Placental pericyte (primary cell): ENCODE results near the gene CHD2.

DNA sequence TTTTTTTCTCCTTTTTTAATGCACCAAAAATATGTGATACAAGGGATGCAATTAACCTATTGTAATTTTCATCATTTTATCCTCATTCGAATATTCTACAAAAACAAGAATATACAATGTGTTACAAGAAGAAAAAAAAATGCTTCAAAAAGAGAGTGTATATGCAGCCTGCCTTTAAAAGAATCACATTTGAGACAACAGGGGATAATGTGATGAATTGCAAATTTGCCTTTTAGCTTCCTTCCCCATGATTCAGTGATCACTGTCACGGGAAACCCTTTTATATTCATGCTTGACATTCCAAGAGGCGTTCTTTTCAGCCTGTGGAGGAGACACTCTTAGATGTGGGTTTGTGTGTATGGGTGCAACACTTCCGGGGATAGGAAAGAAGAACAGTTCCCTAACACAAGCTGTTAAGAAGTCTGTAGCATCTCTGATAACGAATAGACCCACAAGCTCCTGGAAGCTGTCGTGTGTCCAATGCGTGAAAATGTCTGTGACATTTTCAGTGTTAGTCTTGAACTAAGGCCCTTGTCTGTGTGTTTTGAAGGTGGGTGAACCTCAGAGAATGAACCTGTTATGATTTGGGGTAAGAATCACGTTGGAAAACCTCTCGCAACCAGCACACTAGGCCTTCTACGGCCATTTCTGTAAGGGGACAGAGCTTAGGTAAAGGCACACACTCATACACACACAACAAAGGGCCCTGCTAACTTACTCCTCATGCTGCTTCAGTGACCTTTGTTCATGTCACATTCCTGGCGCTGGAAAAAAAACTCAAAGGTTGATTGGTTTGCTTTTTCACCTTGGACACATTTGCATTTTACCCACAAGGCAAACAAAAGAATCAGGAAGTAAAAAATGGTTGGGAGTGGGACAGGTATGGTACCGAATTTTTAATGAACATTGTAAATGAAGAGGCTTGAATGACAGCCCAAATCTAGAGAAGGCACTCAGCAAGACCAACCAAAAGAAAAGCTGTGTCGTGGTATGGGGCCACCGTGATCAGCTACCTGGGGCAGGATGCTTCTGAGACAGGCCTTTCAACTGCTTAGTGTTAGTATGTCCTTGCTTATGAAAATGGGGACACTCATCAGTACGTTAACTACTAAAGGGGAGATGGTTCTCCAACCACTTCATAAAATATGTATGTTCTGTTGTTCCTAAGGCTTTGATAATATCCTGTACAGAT, 229.1 kb upstream of the ST8SIA2 start:
- CAGE, long polyA plus RNA: no peak

DNA sequence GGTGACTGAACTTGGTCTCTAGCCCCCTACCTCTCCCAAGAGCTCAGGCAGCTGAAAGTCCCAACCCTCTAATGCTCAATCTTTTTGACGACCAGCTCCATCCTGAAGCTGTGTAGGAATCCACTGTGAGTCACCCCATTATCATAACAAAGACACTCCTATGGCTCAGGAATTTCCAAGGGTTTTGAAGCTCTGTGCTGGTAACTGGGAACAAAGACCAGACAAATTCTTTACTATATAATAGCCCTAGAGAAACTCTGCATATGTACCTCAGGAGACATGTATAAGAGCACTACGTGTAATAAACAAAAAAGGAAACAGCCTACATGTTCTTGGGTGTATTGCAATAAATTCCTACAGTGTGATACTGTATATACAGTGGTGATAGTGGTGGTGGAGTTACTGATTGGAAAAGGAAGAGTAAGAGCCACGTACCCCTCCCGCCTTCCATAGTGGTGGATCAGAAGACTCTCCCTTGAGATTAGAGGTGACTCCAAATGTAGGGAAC, 116.6 kb downstream of the ST8SIA2 start:
- CAGE, long polyA plus RNA: no peak

DNA sequence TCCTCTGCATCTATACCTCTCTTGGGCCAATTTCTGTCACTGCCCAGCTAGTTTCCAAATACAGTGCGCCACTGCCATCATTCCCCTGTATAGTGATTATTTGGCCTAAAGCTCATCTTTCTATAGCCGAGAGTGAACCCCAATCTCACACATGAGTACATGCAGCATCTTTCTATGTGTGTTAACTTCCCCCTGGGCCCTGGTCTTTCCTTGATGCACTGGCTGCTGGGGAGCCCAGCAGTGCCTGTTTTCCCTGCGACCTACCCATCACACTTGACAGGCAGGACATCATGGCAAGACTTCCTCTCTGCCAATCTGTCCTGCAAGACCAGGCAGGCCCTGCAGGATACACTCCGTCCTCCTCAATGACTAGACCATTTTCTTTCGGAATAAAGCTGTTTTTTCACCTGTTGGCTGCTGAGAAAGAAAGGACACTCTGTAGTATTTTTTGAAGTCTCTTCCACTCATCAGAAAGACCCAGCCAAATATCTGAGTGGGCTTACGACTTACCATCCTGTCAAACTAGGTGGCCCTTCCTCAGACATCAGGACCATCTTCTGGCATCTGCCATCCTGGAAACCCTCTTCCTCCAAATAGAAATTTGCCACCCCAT, 47.5 kb downstream of the FAM174B start:
- CAGE, long polyA plus RNA: no peak

GRCh38 chr15:92652587-92653085, 2.9 kb downstream of the FAM174B start:
- CAGE, long polyA plus RNA: no peak

- CAGE, long polyA plus RNA: no peak
These were observed 12.1 kb upstream of the FAM174B start for GRCh38 chr15:92667392-92668337.

GRCh38 chr15:92711239-92712057, 55.9 kb upstream of the FAM174B start:
- CAGE, long polyA plus RNA: no peak

DNA sequence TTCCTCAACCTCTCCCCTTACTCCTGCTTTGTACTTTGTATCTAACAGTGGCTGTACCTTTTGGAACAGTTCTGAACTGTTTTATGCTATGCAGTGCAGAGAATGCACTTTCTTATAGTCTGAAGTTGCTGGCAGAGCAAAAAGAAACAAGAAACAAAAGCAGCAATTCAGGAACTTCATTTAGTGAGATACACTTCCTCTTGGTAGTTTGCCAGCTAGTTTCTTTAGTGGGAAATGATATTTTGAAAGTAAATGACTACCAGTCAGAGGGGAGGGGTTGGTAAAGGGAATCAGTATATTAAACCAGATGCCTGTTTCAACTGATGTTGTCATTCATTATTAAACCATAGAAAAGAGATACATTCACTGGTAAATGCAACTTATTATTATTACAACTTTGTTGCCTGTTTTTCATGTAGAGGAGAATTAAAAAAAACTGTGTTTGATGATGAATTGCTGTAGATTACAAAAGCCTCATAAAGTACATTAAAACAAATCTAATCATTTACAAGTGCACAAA, 54.9 kb upstream of the CHD2 start:
- CAGE, long polyA plus RNA: no peak

DNA sequence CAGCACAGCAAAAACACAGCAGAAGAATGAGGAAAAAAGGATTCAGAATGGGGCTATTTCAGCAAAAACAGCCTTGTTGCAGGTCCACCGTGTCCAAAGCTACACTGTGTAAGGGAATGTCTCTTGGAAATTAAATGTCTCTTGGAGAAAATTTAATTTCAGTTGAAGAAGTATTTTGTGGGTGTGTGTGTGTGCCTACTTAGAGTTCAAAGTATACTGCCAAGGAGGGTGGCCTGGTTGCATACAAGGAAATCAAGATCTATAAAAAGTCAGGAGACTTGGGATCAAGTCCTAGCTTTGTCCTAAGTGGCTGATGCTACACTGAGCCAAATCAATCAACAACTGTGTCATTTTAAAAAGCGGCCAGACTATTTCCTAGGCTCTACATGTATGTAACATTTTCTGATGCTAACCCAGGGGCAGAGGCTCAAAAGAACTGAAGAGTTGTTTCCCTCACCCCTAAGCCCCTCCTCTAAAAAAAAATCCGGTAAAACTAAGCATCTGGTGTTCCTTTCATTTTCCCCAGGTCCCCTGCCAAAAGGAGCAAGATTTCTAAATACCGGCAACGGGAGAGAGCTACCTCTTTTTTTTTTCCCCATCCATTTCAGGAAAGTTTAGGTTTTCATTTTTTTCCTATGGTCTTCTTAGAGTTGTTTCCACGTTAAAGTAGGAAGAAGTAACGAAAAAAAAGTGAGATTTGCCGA, 18.9 kb upstream of the CHD2 start:
- CAGE, long polyA plus RNA: no peak

- CAGE, long polyA plus RNA: no peak
These were observed 15.9 kb upstream of the CHD2 start for GRCh38 chr15:92884204-92884719.

DNA sequence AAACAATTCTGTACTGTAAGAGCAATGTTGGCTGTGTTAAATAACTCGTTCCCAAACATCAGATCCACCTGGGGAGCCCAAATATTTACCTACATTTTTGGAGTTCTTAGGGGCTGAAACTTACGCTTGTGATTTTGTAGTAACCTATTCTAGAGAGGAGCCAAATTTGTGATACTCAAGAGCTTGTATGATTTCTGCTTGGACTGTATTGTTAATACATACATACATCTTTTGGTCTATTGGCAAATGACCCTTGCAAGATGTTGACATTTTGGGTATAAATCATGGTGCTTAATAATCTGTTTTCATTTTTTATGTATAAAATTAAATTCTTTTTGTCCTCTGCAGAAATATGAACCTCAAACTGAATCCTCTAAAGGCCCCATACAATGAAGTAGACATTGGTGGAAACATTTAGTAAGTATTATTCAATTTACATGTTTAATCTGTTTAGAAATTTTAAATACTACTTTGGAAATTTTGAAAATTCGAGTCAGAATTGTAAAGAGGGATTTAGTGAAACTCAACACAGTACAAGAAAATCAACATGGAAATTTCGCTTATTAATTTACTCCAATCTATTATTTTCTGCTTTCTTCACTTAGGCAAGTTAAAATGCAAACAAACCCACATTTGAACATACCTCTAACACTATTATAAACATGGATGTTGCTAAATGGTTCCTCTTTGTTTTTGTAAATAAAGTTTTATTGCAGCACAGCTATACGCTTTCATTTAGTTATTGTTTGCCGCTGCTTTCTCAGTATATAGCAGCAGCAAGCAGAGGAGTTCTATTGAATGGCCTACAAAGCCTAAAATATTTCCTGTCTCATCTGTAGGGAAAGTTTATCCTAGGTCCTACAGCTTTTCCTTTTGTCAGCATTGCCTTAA, 8.2 kb upstream of the CHD2 start:
- CAGE, long polyA plus RNA: no peak

DNA sequence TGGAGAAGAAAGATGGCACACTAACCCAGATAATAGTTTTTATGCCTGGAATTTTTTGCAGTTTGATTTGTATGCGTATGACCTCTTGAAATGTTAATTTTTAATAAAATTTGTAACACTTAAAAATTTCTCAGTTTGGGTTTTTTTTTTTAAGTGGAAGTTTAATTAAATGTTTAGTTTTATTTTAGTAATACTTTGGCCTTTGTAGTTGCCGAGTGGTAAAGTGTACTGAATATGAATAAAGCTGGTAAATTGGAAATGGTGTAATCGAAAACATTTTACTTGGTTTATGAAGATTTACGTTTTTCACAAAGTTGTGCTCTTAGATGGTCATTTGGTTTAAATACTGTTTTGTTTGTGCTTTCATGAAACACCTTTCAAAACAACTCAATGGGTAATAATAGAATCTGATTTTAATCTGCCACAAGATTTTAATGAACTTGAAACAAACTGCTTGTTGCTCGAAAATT, 2.1 kb upstream of the CHD2 start:
- CAGE, long polyA plus RNA: no peak

- CAGE, long polyA plus RNA: no peak
These were observed at the start of gene CHD2 for GRCh38 chr15:92899824-92900944. Gene CHD2, plus strand, starts transcription at chr15:92900324.

DNA sequence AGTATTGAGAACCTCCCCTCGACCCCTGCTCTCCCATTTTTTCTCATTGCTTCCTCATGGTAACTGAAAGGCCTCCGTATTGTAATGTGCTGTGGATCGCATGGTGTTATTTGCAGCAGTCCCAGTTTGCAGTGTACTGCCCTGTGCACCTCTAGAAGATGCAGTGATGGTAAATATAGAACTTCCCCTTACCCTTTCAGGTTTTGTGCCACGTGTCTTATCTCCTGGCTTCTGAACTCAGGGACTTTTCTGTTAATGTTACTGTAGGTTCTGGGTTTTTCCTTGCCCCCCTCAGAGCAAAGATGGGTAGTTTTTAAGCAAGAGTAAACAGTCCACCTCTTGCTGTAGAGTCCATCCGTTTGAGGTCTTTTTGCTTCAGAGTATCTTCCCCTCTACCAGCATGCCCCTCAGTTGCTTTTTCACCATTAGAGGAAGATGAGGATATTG, 22.3 kb downstream of the CHD2 start:
- CAGE, long polyA plus RNA: no peak

- CAGE, long polyA plus RNA: no peak
These were observed 41.2 kb downstream of the CHD2 start for GRCh38 chr15:92940955-92942125.

DNA sequence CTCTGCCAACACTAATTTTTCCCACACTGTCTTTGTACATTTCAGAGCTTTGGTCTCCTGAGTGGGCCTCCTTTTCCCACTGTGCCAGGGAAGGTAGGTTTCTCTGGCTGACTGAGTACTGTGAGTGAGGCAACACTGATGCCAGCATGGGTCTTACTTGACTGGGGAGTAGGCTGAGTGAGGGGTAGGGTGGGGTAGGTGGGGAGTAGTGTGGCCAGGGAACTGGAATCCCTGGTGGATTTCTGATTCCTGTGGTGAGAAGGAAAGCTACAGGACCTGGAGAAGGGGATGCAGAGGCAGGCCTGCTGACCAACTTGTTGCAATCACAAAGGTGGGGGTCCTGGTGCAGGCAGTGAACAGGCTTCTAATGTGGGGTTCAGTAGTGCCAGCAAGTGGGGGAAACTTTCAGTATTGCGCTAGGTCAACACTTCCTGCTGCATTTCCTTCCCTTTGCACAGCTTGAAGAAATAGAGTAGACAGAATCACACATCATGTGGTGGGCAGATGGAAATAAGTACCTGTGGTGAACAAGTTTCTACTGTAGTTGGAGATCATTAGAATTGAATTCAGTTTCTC, 63.6 kb downstream of the RGMA start:
- CAGE, long polyA plus RNA: no peak

- CAGE, long polyA plus RNA: no peak
These were observed 242.7 kb upstream of the RGMA start for GRCh38 chr15:93331593-93332154.

GRCh38 chr15:94119229-94119883, 112.0 kb upstream of the MCTP2 start:
- CAGE, long polyA plus RNA: no peak

DNA sequence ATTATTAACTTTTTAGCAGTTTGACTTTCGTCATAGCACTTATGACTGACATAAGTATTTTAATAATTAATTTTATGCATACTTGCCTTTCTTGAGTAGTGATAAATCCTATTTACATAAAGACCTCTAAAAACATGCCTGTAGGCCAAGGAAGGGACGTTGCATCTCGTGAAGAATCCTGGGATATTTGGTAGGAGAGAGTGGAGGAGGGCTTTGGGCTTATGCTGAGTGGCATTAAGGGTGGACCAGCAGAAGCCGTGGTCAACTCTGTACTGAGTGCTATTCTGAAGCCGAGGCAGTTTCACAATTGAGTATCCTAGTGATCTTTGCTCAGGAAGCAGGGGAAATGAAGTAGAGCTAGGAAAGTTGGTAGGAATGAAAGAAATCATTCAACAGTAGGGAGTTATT, 24.1 kb downstream of the MCTP2 start:
- CAGE, long polyA plus RNA: no peak

DNA sequence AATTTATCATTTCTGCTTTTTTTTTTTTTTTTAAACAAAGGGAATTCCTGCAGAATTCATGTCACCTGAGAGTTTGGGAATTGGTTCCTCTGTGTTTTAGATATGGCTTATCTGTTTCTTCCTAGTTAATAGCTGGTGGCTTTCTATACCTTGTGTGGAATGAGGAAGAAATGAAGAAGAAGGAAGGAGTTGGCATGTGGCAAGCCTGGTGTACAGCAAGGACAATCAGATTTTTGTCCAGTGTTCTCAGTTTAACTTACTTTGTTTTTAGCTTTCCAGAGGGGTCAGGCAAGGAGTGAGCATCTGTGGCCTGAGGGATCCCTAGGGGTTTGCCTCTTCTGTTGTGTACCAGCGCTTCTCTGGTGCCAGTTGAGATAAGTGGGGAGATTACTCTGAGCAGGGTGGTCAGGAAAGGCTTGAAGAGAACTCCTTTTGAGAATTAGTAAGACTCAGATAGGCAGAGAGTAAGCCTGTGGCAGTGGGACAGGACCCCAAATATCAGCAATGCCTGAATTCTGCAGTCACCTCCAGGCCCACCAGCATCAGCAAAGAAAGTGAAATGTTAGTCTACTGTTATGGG, 70.5 kb downstream of the MCTP2 start:
- CAGE, long polyA plus RNA: no peak

- CAGE, long polyA plus RNA: no peak
These were observed 112.8 kb downstream of the MCTP2 start for GRCh38 chr15:94343909-94344770.